CD14-positive monocyte (primary cell): Measurements from ENCODE around the genes DMBX1 and PDZK1IP1.

- CAGE, long polyA plus RNA = no peak
Observed at GRCh38 chr1:45543770-45544241, 6.8 kb upstream of the AKR1A1 start.

- CAGE, long polyA plus RNA = no peak
Observed at GRCh38 chr1:45604515-45605152, 19.2 kb downstream of the CCDC17 start.

DNA sequence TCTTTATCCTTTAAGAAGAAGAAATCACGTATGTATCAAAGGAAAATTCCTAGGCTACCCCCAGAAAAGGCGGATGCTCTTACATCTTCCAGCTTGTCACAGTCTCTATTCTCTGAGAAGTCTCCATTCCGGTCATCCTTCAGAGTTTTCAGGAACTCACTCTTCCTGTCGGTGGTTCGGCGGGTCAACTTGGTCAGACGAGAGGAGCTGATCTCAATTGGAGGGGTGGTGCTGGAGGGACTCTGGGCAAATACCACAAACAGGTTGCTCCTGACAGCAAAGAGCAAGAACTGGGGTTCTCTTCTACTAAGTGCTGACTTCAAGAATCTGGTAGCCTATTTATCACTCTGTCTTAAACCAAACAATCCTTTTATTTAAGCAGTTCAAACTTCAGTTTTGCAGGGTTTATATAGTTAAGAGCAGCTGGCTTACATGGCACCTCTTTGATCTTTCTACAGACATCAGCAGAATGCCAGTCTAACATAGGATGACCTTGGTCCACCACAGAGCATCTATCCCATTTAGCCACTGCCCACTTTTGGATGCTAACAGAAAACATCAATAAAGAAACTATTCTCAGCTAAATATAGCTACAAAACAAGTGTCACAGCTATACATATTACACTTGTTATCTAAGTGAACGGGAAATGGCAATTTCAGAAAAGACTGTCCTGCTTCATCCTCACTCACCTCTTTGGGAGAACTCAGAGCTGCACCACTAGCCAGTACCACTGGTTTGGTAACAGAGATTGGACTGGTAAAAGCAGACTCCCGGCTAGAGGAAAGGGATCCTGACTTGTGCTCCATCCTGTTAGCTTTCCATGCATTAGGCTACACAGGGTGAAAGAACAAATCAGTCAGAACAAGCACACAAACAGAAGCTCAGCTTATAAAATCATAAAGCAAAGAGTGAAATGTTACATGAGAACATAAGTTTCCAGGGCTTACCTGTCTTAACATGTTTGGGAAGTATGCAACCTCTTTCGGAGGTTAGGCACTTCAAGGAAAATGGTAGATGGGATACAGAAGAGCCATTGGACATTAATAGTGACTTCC is 9.9 kb upstream of the CCDC17 start:
- CAGE, long polyA plus RNA = no peak

- CAGE, long polyA plus RNA = no peak
Observed at GRCh38 chr1:45685865-45686415, 393 bp downstream of the GPBP1L1 start.

DNA sequence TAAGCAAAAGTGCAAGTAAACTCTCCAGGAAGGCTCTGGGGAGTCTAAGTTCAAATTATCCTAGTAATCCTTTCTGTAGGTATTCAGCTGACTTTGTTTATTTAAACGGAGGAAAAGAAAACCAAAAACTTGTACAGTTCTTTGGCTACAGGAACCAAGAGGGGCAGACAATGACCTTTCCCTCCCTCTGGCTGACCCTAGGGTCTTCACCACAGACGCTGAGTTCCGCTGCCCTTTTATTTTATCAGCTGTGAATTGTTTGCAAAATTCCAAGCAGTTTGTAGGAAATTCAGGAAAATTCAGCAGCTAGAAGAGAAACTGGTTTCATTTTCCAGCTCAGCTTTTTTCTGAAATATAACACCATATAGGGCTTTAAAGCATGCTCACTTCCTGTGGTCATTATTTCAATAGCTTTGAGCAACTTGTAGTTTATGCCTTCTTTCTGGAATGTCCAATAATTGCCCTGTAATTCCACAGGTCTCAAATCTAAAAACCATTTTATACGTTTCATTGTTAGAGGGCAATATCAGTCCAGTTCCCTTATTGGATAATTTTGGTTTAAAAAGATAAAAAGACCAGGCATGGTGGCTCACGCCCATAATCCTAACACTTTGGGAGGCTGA is 5.5 kb upstream of the PIK3R3 start:
- CAGE, long polyA plus RNA = no peak

GRCh38 chr1:46166932-46167865 is 7.7 kb upstream of the TSPAN1 start:
- CAGE, long polyA plus RNA = no peak

DNA sequence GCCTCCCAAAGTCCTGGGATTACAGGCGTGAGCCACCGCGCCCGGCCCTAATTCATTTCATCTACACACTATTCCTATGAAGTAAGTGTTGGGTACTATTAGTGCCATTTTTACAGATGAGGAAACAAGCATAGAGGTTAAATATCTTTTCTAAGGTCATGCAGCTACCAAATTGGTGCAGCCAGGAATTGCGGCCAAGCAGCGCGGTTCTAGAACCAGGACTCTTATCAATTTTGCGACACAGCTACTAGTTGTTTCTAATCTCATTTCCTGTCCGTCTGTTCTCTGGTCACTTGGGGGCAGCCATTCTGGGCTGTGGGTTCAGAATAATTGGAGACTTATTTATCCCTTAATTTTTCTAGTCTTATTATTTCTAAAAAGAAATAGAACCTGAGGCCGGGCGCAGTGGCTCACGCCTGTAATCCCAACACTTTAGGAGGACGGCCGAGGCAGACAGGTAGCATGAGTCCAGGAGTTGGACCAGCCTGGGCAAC is 1.2 kb downstream of the UQCRH start:
- CAGE, long polyA plus RNA = no peak

GRCh38 chr1:46489442-46490140 is at the start of gene DMBX1:
DMBX1 (plus strand) TSS chr1:46489836.
- CAGE, long polyA plus RNA = no peak

DNA sequence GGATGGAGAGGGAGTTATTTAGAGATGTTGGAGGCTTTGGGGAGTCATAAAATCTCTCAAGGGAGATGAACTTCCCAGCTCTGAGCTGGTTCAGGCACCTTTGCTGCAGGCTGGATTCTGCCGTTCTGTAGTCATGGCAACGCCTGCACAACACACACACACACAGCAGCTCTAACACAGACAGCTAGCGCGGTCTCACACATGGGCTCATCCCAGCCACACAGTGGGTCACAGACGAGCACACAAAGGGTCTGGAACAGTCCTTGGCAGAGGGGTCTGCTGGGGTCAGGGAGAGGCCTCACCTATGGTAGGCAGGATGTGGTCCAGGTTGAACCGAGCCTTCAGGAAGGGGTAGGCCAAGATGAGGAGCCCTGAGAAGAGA is 1.8 kb downstream of the KNCN start:
- CAGE, long polyA plus RNA = no peak

- CAGE, long polyA plus RNA = no peak
Observed at GRCh38 chr1:46613521-46614242, 2.9 kb downstream of the MOB3C start.

GRCh38 chr1:46622312-46622680 is 5.7 kb upstream of the MOB3C start:
- CAGE, long polyA plus RNA = no peak

DNA sequence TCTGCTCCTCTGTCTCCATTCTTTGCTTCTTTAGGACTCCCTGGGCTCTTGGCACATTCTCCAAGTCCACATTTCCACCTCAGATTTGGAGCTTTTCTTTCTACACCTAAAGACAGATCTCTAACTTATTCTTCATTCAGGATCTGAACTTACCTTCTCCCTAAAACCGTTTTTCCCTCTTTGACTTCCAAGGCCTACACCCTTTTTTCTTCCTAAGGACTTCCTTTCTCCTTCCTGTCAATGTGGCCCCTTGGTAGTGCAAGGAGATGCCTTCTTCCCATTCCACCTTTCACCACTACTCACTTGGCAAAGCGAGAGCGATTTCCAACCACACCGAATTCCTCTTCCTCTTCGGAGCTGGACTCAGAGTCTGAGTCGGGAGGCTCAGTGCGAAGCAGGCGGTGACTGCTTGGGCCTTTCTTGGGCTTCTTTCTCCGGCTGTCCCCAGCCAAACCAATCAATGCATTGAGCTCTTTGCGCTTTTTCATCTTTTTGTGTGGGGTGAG is 1.3 kb downstream of the EFCAB14 start:
- CAGE, long polyA plus RNA = no peak

DNA sequence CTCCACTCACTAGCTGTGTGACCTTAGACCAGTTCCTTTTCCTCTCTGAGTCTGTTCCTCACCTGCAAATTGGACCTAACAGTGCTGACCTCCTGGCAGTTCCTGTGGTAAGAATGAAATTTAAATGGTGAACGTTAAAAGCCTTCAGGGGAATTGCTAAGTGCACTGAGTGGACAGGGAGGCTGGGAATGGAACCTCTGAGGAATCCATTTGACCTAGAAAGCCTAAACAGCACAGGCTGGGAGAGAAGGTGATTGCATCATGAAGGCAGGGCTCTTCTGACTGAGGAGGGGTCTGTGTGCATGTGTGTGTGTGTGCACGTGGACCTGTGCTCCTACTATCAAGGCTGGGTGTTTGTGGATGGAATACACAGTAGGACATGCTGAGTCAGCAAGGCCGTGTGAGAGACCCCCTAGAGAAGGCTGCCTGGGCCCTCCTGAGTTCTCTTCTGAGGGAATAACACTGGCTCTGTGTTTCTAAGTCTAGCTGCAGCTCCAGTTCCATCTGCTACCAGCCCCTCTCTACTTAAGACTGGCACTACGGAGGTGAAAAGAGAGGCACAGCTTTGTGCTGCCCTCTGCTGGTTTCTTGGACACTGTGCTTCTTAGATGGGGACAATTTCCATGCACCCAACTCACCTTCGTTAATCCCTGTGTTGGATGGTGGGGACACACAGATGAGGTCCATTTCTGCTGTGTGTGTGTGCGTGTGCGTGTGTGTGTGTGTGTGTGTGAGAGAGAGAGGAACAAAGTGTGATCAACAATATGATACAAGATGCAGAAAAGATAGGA is 6.1 kb upstream of the EFCAB14 start:
- CAGE, long polyA plus RNA = no peak

GRCh38 chr1:46757534-46758324 is 38.8 kb upstream of the EFCAB14 start:
- CAGE, long polyA plus RNA = no peak

GRCh38 chr1:46962345-46962777 is 21.1 kb upstream of the CYP4A11 start:
- CAGE, long polyA plus RNA = no peak

DNA sequence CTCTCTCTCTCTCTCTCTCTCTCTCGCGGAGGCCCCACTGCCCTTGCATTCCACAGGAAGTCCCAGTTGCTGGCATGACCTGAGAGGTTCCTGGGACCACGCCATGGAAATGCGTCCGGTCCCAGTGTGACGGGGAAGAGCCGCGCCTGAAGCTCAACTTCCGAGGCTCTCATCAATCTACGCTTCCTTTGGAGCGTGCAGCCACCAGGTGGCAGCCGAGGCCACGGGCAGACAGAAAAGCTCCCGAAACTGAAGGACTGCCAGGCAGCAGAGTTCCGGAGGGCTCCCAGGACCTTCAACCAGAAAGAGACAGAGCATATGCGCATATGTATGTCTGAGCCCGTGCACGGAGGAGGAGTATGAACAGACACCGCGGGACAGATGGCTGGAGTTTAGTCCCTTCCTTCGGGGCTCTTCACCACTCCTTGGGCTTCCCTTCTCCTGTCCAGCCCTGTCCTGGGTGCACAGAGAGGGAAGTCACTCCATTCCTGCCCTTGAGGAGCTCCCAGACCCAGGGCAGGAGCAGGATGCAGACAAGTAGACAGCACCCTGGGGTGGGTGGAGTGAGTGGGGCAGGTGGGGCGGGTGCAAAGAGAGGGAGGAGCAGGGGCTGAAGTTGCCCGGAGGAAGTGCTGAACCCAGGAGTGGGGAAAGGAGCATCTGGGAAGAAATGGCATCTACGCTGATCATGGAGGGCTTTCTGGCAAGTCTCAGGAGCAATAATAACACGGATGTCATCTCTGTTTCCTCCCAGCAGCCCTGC is 10.5 kb downstream of the PDZK1IP1 start:
- CAGE, long polyA plus RNA = no peak

DNA sequence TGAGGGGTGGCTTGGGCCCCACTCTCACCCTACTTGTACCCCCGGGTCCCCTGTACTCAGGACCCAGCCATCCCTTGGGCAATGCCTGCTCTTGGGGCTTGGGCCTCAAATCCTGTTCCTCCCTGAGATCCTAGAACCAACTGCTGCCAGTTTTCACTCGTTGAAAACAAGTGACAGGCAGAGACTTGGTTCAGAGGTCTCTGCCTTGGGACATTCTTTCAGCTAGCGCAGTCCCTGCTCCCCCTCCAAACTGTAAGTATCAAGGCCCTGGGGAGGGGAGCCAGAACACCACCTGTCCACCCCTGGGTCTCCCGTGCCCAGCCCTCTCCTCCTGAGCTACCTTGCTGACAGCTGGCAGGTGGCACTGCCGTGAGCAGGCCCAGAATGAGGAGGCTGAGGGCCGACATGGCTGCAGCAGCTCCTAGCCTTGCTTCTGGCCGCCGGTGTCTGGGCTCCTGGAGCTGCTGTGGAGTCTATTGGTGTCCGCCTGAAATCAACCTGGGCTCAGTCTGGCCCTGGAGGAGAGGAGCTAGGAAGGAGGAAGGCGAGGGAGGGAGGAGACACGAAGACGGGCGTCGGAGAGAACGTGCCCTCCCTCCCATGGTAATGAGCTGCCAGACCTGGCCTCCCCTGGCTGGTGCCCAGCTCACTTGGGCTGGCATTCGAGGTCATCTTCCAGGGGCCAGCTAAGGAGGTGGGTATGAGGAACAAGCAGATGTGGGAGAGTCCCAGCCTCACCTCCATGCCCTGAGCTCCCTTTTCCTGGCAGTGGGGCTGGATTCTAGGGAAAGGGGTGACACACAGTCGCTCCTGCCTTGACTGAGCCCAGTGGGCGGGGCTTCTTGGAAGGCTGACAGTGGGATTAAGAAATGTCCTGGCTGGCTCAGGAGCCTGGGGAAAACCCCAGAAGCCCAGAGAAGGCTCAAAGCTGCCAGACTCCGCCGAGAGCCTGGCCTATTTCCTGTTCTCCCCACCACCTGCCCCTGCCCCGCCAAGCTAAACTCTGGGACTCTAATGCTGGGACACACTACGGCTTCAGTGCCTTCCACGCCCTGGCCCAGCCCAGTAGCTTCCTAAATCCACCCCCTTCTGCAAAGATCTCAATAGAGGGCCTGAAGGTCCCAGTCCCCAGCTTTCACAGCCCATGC is at the start of gene PDZK1IP1:
Gene PDZK1IP1, minus strand, starts transcription at position 511 of the 1,148 bp plus-strand sequence.
- CAGE, long polyA plus RNA = no peak

GRCh38 chr1:47241384-47241936 is 9.4 kb upstream of the TAL1 start:
- CAGE, long polyA plus RNA = no peak

DNA sequence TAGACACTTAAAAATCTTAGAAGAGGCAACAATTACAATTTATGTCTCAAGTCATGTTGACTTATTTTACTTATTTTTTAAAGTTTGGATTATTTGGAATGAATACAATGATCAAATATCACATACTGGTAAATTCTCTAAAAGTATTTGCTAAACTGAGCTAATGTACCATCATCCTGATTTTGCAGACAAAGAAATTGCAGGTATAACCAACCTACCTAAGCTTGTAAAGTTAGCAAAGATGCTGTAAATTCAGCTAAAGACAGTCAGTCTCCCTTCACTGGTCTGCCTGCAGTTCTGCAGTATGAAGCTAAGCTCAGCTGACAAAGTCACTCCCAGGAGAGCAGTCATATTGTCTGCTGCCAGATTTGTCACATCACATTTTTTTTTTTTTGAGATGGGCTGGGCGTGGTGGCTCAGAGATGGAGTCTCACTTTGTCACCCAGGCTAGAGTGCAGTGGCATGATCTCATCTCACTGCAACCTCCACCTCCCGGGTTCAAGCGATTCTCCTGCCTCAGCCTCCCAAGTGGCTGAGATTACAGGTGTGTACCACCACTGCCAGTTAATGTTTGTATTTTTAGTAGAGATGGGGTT is 8.9 kb upstream of the CMPK1 start:
- CAGE, long polyA plus RNA = no peak

DNA sequence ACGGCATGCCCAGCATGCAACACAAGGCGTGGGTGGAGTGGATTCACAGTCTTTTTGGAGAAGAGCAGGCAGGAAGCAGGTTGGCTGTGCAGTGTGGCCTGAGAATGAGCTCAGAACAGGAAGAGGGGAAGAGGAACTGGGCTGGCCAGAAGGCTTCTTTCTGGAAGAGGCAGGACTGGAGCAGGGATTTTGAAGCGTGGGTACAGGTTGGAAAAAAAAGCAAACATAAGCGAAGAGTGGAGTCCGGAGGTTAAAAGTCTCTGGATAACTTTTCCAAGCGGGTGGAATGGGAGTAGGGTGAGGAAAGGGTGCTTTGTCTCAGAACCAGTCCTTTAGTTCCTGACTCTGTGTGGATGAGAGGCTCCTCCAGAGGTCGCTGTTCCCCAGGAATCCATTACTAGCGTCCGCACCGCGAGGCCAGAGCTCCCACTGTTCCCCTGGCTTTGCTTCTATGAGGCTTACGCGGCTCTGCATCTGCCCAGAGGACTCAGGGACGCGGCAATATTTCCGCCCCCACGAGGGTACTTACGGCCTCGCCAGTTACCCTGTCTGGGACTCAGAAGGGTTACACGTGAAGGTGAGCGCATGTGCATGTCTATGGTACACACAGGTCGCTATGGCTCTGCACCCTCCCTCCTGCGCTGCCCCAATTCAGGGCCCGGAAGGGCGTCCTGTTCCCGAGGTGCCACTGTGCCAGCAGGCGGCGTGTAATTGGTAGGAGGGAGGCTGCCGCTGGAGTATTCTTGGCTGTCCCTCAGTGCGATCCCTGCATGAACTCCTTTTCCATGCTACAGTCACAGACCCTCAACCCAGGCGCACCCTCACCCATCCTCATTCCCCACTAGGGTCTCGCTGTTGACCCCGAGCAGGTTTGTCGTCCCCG is 5.4 kb upstream of the FOXD2 start:
- CAGE, long polyA plus RNA = no peak